ENCODE measurements around a stretch of chr10.

DNA sequence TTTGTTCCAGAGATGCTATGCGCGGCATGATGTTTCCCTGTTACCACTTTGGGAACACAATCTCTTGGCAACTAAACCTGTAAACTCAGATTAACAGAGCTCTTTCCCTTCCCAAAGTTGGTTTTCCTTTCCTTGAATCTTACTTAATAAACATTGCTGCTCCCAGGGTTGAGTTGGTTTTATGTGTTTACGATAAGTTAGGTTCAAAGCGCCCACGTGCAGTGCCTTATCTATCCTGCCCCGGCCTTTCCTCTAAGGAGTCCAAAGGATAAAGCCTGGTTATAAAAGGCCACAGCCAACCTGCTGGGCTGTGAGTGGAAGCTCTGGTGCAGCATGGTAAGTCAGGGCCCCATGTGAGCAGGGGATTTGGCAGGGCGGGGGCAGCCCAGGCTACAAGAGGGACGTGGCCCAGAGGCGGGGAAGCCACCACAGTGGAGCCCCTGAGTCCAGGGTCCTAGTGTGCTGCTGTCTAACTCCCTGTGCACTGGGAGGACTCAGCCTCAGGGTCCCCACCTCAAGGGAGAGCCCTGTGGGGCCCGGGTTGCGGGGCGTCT is 30.0 kb downstream of the PNLIPRP1 start:
- PRO-cap, 3 experiments = no peak in any of the 3 experiments

DNA sequence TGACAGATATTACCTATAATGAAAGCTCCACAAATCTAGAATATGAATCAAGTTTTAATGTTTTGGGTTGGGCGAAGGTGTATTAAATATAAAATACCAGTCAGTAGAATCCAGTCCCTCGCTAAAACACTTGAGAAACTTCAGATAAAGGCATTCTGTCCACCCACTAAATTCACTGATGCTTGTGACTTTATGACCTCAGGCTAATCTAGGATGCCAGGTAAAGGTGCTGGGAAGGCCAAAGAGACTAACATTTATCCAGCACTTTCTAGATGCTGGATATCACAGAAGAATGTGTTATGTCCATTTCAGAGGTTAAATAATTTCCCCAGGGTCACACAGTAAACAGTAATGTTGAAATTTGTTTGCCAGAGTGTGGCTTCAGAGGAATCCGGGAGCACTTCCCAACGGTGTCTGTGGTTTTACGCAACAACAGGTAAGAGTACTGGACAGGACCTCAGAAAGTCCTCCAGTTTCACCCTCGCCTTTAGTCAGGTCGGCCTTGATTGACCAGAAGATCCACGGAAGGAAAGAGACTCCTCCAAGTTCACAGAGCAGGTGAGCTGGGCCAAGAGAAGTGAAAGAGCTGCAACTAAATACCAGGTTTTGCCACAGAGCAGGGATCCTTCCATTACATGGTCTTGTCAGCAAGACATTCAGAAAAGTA is 1.7 kb downstream of the SHTN1 start:
- PRO-cap, 3 experiments = peak in 1 of 3 experiments; most common plus-strand start position 384 of the sequence (in 1)

GRCh38 chr10:117241227-117241542 is 271 bp downstream of the SLC18A2 start:
- PRO-cap, 3 experiments = no peak in any of the 3 experiments

DNA sequence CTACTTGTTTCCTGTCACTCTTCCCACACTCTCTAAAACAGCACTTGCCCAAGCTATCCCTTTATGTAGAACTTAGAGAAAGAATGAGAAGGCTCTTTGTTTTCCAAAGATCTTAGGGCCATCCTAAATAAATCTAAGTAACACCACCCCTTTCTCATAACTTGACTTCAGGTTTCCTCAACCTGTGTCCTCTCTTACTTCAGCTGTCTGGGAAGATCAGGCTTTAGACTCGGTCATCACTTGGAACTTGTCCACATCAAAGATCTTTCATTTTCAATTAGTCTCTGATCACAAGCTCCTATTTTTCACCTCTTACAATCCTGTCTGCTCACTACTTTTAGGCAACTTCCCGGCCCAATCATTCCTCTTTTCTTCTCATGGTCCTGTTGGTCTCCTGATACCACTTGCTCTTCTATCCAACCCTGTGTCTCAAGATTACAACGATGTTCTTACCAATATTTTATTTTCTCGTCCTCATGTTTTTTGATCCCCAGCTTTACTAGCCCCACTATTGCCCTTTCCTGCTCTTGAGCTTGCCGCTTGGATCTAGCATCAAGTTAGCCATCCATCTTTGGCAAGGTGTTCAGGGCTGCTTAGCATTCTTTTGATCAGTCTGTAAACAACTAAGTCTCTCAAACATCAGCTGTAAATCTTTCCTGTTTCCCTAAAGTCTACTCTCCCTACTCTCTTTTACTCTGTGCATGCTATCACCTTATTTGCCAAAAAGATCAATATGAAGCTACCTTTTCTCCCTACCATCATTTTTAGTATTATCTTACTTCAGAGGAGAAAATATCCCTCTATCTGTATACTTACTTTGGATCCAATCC is 45.6 kb downstream of the SLC18A2 start:
- PRO-cap, 3 experiments = no peak in any of the 3 experiments

GRCh38 chr10:117457918-117458520 is 82.8 kb upstream of the PDZD8 start:
- PRO-cap, 3 experiments = no peak in any of the 3 experiments

DNA sequence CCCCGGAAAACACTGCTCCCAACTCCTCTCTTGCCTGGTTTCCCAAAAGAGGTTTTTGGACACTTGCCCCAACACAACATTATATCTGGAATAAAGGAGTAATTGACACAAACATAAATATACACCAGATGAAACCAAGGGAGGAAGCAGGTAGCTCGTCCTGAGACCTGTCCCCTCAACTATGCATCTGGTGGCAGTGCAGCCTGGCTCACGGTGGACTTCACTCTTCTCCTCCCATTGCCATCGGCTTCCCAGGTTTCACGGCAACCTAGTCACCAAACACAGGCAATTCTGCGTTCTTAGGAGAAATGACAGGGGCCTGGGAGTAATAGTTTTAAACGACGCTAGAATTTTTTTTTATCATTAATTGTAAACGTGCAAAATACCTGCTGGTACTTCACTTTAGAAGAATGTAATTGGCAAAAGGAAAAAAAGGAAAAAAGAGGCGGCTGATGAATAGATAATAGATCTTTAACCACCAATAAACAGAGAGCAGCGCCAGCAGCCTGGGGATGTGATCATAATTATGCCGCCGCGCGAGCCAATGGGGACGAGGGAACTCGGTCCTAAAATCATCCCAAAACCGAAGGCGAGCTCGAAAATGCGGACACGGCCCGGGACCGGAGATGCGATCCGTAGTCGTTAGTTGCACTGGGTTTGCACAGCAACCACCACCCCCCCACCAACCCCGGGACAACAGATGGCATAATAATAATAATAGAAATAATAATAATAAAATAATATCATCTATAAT is 1.5 kb upstream of the EMX2 start:
- PRO-cap, 3 experiments = no peak in any of the 3 experiments

- PRO-cap, 3 experiments = no peak in any of the 3 experiments
These were observed 178.6 kb downstream of the EMX2 start for GRCh38 chr10:117720947-117721653.

- PRO-cap, 3 experiments = no peak in any of the 3 experiments
These were observed 24.5 kb downstream of the PRLHR start for GRCh38 chr10:118570929-118571455.

DNA sequence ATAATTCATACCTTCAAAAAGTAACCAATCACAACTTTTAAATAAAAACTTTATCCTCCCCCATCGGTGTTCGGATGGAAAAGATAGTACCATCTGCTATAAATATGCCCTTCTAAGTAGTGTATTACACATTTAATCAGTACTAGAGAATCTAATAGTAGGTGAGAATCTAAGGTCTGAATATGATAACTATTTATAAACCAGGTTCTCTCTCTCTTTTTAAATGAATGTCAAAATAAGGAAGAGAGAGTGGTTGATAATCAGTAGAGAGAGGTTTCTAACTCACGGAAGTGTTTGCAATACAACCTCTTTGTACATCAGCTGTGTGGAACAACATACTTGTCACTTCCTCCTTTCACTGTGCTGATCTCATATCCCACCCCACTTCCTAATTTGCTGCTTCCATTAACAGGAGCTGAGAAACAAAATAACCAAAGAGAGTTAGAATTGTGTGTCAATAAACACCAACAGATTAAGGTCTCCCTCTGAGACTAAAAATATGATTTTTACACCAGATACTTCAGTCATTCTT is 25.2 kb downstream of the CACUL1 start:
- PRO-cap, 3 experiments = no peak in any of the 3 experiments

- PRO-cap, 3 experiments = no peak in any of the 3 experiments
These were observed 38.8 kb upstream of the CACUL1 start for GRCh38 chr10:118793434-118794100.

DNA sequence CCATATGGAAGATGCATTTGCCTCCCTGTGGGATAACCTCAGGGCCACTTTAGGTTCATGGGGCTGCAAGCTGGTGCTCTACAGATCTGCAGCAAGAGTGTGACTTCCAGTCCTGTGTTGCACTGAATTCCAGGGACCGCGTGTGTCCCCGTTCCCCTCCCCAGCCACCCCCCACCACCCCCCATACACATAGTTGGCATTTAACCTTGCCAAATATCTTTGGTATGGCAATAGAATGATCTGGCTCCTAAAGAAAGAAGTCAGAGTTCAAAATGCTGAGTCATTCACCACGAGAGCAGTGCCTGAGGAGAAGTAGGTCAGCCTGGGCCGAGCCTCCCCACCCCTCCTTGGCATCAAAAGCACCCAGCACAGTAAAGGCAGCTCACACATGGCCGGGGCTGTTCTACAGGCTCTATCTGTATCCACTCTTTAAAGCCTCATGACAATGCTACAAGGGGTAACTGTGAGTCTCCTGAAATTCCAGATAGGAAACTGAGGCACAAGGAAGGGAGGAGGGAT is 70.5 kb upstream of the NANOS1 start:
- PRO-cap, 3 experiments = no peak in any of the 3 experiments

DNA sequence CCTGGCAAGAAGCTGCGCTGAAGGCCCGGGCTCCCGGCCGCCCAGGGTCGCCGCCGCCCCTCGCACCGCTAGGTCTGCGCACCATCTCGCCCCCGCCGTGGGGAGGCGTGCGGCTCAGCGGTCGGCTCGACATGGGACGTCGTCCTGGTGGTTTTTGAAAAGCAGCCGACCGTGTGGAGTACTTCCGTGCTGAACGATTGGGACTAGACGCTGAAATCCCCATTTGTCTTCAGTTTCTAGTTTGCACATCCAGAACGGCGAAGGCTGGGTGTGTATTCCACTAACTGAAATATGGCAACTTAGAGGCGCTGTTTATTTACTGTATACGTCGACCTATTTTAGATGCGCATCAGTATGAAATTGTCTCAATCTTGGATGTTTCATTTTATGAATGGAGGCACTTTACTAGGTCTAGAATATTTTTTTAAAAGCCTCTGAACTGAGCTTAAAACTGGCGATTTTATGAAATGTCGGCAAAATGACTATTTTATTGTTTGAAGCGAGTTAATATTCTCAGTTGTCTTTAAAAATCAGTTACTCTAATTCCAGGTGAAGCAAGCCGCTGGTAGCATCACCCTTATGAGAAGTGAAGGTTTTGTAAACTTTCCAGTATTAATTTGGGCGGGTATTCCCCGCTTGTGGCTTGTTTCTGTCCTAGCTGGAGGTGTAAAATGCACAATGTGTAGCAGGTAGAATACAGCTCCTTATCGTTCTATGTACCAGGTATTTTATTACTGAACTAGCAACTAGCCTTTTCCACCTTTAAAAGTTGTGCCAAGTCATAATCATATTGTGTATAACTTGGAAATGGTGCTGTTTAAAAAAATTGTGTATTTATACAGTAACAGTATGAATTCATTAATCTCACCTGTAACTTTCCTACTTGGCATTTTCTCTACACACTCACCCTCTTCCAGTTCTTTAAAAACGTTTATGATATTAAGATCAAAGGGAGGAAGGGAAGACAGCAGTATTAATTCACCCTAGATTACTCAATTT is 1.4 kb downstream of the NANOS1 start:
- PRO-cap, 3 experiments = no peak in any of the 3 experiments

GRCh38 chr10:119177649-119178324 is 825 bp downstream of the PRDX3 start:
- PRO-cap, 3 experiments = peak in 2 of 3 experiments; most common plus-strand start chr10:119178269 (in 2)

DNA sequence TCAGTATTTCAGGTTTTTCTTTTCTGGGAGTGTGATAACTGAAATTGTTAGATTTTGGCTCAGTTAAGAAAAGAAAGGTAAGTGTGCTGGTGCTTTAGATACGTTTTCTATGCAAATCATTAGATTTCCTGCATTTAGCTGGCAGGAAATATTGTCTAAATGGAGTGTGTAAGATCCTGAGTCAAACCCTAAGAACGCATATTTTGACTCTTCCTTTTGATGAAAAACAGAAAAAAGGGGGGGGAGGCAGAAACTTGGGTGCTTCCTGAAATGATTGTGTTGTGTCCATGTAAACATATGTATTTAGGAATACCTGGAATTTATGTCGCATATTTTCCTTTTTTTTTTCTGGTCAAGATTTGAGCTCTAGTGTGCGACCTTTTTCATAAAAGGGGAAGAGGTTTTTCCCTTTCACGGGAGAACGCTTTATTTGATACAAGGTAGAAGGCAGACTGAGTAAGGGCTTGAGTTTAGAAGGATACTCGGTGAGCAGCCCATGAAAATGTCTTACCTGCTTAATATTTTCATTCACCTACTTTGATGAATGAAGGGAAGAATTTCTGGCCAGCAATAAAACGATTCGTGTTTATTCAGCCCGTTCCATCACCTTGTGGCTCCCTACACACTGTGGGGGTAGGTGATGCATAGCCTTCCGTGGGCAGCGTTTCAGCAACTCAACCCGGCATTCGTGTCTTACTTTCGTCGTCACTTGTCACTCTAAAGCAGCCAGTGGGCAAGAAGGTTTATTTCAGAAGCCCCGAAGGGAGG is 1.4 kb downstream of the GRK5 start:
- PRO-cap, 3 experiments = no peak in any of the 3 experiments

- PRO-cap, 3 experiments = no peak in any of the 3 experiments
These were observed 2.7 kb downstream of the GRK5 start for GRCh38 chr10:119209907-119210536.

DNA sequence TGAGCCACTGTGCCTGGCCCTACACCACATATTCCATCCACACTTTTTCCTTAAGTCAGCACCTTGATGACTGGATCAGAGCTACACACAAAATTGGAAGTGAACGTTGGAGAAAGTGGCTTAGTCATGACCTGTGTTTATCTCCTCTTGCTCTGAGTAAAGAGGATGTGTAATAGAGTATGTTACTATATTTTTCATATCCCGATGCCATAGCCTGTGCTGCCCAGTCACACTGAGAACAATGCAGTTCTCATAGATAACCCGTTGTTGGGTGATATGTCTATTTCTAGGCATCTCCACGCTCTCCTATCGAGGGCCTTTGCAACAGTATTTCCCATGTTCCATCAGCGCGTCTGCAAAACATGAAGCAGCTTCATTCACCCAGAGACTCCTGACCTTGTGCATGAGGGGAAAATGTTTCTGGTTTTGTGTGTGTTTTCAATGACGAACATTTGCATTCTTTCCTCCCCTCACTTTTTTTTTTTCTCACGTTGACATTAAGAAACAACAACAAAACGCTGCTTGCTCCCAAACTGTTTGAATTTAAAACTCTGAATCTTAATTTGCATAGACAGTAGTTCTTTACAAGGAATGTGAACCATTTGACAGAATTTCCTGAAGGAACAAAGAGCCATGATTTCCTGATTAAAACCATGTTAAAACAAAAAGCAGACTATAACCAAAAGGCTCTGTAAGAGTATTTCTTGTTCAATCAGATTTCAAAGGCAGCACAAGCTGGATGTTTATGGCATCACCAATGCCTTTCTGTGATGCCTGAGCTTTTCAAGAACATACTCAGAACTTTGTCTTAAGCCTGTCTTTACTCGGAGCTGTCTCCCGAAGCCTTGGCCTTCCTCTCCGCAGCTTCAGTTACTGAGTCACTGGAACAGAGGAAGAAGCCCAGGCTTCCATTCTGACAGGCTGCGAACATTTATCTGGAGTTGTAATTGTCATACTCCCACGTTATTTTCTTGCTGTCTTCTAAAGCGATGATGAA is 43.6 kb downstream of the GRK5 start:
- PRO-cap, 3 experiments = peak in 1 of 3 experiments; most common minus-strand start position 872 of the sequence (in 1)

GRCh38 chr10:119306558-119307136 is 99.3 kb downstream of the GRK5 start:
- PRO-cap, 3 experiments = no peak in any of the 3 experiments

DNA sequence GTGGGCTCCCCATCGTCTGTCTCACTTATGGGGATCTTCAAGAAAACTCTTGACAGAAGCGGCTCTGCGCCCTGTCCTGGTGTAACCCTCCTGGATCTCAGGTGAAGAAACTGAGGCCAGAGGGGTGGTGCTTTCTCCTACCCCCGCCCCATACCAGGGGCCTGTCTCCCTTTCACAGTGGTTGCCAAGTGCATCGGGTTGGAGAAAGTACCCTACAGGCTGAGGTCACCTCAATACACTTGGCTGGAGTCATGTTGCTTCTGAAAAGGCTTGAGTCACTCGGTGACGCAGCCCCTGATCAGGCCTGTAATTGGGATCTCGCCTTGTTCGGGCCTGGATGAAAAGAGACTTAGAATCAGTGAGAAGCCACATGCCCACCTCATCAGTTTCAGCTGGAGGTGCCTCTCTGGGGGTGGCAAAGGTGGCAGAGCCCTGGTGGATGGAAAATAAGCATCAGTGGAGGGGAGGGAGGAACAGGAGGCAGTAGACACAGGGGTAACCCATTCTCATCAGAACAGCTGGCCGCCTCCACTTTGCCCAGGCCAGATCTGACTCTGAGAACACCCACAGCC is 107.7 kb downstream of the GRK5 start:
- PRO-cap, 3 experiments = no peak in any of the 3 experiments

GRCh38 chr10:119408661-119409733 is 133.5 kb downstream of the RGS10 start:
- PRO-cap, 3 experiments = no peak in any of the 3 experiments

DNA sequence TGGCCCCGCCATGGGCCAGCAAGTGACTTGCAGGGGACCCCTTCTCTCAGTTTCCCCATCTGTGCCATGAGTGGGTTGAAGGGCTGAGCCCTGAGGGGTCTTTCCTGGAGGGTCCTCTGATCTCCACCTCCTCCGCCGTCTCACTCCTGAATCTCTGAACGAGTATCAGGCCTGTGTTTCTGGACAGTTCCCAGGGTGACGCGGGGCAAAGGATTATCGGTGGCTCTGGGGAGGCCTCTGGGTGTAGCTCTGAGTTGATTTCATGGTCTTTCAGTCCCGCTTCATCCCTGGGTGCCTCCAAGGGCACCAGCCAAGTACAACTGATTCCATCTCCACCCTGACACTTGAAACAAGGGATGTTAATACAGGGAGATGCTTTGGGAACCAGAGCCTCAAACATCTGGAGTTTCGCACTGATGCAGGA is 126.7 kb downstream of the RGS10 start:
- PRO-cap, 3 experiments = no peak in any of the 3 experiments